ENCODE data around the genes TRIM69, SLC28A2 and SHC4.

- PRO-cap: no peak
These were observed 3.7 kb downstream of the B2M start for GRCh38 chr15:44715034-44715343.

GRCh38 chr15:44718812-44719911 is 7.8 kb downstream of the B2M start:
- PRO-cap: no peak

GRCh38 chr15:44736152-44737070 is at the start of gene TRIM69:
TRIM69 (plus strand) TSS chr15:44736528.
- PRO-cap: no peak

DNA sequence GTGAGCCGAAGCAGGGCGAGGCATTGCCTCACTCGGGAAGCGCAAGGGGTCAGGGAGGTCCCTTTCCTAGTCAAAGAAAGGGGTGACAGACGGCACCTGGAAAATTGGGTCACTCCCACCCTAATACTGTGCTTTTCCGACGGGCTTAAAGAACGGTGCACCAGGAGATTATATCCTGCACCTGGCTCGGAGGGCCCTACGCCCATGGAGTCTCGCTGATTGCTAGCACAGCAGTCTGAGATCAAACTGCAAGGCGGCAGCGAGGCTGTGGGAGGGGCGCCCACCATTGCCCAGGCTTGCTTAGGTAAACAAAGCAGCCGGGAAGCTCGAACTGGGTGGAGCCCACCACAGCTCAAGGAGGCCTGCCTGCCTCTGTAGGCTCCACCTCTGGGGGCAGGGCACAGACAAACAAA is 3.1 kb downstream of the TRIM69 start:
- PRO-cap: no peak

DNA sequence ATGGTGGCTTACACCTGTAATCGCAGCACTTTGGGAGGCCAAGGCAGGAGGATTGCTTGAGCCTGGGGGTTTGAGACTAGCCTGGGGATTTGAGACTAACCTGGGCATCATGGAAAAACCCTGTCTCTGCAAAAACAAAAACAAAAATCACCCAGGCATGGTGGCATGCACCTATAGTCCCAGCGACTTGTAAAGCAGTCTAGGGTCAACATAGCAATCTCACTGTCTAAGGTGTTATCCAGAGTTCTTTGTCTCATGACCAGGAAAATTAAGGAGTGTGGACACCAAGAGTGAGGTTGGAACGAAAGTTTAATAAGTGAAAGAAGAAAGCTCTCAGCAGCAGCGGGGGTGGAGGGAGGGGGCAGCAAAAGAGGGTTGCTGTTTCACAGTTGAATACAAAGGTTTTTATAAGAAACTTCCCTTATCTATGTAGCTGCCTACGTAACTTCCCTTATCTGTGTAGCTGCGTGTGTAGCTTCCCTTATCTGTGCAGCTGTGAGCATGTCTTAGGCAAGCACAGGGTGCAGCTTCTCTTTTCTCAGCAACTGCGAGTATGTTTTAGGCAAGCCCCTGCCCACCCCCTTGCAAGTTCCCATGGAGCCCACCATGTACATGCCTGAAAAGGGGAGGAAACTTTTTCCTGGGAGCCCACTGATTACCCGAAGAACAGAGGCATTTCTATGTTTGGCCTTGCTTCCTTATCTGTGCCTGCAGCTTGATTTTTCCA is 25.6 kb downstream of the SORD start:
- PRO-cap: bidirectional peak, plus-strand start at position 502 of the sequence, minus-strand start at position 371 of the sequence

- PRO-cap: bidirectional peak, plus-strand start at chr15:45199091, minus-strand start at chr15:45199093
These were observed 11.3 kb upstream of the SHF start for GRCh38 chr15:45199020-45199519.

DNA sequence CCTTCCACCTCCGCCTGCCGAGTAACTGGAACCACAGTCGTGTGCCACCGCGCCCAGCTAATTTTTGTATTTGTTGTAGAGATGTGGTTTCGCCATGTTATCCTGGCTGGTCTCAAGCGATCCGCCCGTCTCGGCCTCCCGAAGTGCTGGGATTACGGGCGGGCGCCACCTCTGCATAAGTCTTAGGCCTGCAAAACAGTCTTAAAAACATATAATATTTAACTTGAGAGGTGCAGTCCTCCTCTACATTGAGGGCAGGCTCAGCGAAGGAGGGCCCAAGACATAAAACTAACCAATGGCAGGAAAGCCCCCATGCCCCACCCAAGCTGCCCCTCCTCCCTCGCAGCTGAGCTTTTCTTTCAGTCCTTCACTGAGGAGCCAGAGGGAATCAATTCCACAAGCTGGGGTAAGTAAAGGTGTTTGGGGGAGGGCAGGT is at the start of gene SLC28A2:
Gene SLC28A2, plus strand, starts transcription at position 362 of the 436 bp plus-strand sequence.
- PRO-cap: unidirectional peak, plus-strand start at position 362 of the sequence

GRCh38 chr15:45386398-45387038 is 8.2 kb upstream of the GATM start:
- PRO-cap: no peak

- PRO-cap: no peak
These were observed 116.8 kb downstream of the SQOR start for GRCh38 chr15:45751631-45751969.

DNA sequence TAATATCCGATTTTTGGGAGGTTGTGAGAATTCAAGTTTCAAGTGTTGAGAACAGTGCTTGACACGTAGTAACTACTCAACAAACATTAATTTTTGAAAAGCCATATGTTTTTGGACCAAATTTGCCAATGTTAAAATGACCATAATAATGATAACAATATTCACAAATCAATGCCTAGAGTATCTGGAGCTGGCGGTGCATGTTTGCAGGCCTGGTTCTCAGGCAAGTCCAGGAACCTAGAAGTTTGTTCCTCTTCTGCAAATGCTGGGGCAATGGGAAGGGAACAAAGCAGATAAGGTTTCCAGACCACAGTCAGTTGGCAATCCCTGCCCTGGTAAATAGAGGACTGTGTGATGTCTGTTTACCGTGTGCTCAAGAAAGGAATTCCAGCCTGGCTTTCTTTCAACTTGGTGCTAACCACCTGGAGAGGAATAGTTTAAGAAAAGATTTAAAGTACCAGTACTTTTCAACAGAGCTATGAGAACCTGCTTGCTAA is 220.3 kb downstream of the SQOR start:
- PRO-cap: no peak

- PRO-cap: no peak
These were observed 532.3 kb upstream of the SEMA6D start for GRCh38 chr15:47184964-47185396.

- PRO-cap: no peak
These were observed 1.4 kb upstream of the SEMA6D start for GRCh38 chr15:47715684-47716511.

- PRO-cap: no peak
These were observed 130.3 kb downstream of the FBN1 start for GRCh38 chr15:48515167-48515653.

DNA sequence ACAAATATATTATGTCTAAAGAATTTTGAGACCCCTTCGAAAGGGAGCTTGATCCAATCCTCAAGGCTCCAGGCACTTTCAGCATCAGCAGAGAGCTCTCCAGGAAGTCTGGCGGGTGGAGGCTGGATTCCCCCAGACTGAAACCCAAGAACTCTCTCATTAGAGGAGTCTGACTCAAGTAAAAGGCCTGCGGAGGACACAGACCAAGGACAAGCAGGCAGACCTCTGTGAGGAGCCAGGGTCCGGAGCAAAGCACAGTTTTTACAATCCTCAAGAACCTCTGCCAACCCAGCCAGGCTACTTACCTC is 86.3 kb downstream of the FBN1 start:
- PRO-cap: no peak

- PRO-cap: no peak
These were observed 21.9 kb downstream of the CEP152 start for GRCh38 chr15:48788865-48789494.

- PRO-cap: no peak
These were observed 20.2 kb downstream of the CEP152 start for GRCh38 chr15:48790649-48791050.

DNA sequence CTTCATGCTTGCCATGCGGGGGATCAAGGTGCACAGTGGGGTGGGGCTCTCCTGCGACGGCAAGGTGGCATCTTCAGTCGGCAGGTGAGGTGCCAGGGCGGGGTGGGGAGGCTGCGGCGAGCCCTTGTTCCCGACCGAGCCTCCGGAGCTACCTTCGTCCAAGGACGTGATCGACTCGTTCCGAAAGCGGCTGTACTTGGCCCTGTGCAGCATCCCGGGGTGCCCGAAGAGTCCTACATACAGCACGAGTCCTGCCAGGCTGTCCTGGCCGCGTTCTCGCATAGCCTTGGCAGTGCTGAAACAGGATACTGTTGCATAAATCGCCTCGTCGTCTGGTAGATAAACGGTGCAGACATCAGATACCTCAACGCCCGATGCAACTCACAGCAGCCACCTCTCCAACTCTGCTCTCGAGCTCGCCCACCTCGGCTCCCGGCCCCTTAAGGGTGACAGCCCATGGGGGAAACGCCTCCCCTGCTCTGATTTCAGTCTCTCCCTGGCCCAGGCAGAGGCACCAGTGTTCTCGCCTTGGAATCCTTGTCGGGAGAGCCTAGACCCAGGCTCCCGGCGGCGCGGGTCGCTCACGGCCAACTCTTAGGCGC is 884 bp downstream of the SHC4 start:
- PRO-cap: no peak

DNA sequence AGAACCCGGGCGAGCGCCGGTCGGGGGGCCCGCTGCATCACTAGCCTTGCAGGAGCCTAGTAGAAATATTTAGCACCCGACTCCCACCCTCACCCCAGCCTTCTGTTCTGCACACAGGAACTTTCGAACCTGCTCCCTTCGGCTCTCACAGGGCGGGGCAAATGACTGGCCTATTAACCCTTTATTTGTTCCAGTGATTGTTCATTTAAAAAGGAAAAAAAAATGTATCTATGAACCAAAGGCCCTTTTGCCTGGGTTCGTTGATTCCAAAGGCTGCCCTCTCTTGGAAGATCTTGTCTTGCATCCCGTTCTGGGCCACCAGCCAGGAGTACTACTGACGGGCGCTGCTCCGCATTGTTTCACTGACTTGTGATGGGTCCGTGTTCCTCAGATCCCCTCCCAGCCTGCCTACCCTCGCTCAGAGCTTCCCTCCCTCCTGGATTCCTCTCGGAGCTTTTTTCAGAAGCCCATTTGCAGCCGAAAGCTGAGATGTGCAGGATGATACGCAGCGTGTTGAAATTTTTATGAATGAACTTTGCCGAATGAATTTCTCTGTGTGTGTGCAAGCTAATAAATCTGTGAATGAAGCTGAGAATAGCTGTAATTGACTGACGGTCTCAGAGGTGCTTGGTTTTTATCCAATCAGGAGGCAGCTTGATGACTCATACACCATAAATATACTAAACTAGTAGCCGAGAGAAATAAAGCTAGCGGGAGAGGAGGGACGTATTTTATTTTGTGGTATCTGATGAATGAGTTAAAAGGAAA is at the start of gene SHC4:
Gene SHC4, minus strand, starts transcription at position 584 of the 768 bp plus-strand sequence.
- PRO-cap: no peak

- PRO-cap: no peak
These were observed 23.4 kb upstream of the SHC4 start for GRCh38 chr15:48987010-48987675.

GRCh38 chr15:49154607-49155264 is 663 bp downstream of the COPS2 start:
- PRO-cap: no peak